Measurements from ENCODE around the genes FNTB, GPHN, PALS1 and EIF2S1.

DNA sequence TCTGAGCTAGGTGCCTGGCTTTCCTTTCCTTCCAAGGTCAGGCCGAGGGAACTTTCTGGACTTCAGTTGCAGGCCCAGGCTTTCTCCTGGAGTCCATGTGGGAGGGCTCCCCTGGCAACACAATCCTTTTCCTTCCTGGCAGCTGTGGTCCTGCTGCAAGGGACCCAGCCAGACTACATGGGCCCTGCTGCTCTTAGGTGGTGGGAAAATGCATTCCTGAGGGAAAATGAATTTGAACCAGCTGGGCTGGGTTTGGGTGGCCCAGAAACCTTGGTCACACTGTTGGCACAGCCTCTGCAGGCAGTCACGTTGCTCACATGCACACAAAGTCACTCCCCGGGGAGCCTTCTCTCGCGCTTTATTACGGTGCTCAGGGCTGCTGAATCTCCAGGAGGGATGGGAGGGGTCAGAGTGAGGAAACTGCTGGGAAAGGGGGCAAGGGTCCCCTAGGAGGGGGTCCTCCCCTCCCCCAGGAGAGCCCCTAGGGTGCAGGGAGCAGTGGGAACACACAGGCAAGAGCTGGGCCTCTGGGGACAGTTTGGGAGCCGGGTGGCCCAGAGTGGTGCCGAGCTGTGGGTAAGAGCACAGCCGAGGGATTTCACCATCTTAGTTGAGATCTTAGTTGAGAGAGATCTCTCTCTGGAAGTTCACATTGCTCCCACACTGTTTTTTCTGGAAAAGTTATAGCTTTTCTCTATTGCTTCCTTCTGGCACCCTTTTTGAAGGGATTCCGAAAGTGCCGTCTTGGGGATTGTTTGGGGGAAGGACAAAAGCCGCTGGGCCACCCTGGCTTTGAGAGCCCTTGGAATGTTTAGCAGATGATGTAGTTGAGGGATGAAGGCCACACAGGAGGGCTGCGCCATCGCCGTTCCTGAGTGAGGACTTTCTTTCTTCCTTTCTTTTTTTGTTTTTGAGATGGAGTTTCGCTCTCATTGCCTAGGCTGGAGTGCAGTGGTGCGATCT is 17.4 kb downstream of the PLEKHG3 start:
- PRO-cap, 2 experiments: no peak in any of the 2 experiments

GRCh38 chr14:64748538-64749297 is 44.5 kb downstream of the PLEKHG3 start:
- PRO-cap, 2 experiments: no peak in any of the 2 experiments

- PRO-cap, 2 experiments: no peak in any of the 2 experiments
Observed at GRCh38 chr14:64763541-64764081, 59.4 kb downstream of the PLEKHG3 start.

GRCh38 chr14:64941964-64942340 is 593 bp downstream of the GPX2 start:
- PRO-cap, 2 experiments: no peak in any of the 2 experiments

- PRO-cap, 2 experiments: peak in 2 of 2 experiments; most common plus-strand start chr14:64986912 (in 2); most common minus-strand start chr14:64987135 (in 1)
Observed at GRCh38 chr14:64986574-64987754, at the start of gene FNTB. TSS of gene FNTB (plus strand) at chr14:64986895.

DNA sequence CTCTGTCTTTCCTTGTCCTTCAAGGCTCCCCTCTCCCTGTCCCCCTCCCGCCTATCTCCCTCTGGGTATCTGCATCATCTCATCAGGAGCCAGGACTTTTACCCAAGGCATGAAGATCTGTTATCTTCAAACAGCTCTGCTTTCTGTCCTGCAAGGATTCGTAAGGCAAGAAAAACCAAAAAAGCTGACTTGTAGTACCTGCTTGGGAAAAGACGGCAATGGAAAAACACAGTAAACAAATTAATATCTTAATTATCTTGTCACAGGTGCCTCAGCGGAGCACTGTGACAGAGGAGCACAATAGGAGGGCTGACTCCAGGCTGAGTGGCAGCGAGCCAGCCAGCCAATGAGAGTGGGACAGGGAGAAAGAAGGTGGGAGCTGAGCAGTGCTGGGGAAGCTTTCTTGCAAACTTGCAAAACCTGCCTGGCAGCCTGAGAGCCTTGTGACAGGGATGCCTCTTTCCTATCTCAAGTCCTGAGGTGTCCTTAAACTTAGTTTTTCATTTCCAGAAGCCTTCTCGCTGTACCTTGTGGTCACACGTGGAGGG is 153.1 kb upstream of the MAX start:
- PRO-cap, 2 experiments: peak in 2 of 2 experiments; most common plus-strand start position 416 of the sequence (in 2); most common minus-strand start position 326 of the sequence (in 1)

GRCh38 chr14:65898795-65899030 is 486.2 kb downstream of the FUT8 start:
- PRO-cap, 2 experiments: no peak in any of the 2 experiments

- PRO-cap, 2 experiments: no peak in any of the 2 experiments
Observed at GRCh38 chr14:66425576-66425934, 60.6 kb upstream of the CCDC196 start.

- PRO-cap, 2 experiments: no peak in any of the 2 experiments
Observed at GRCh38 chr14:66495134-66495516, 9.0 kb downstream of the CCDC196 start.

GRCh38 chr14:66507733-66508662 is at the start of gene GPHN:
TSS of gene GPHN (plus strand) at chr14:66508147.
- PRO-cap, 2 experiments: peak in 2 of 2 experiments; most common plus-strand start chr14:66508158 (in 2); most common minus-strand start chr14:66507835 (in 1)

GRCh38 chr14:67240904-67241626 is at the start of gene PALS1:
TSS of gene PALS1 (plus strand) at chr14:67241435.
- PRO-cap, 2 experiments: peak in 2 of 2 experiments; most common plus-strand start chr14:67241331 (in 1); most common minus-strand start chr14:67241113 (in 1)

- PRO-cap, 2 experiments: no peak in any of the 2 experiments
Observed at GRCh38 chr14:67278950-67279624, 37.9 kb downstream of the PALS1 start.

- PRO-cap, 2 experiments: peak in 2 of 2 experiments; most common plus-strand start chr14:67360358 (in 2); most common minus-strand start chr14:67360265 (in 1)
Observed at GRCh38 chr14:67360136-67360643, at the start of gene EIF2S1. TSS of gene EIF2S1 (plus strand) at chr14:67360328.

DNA sequence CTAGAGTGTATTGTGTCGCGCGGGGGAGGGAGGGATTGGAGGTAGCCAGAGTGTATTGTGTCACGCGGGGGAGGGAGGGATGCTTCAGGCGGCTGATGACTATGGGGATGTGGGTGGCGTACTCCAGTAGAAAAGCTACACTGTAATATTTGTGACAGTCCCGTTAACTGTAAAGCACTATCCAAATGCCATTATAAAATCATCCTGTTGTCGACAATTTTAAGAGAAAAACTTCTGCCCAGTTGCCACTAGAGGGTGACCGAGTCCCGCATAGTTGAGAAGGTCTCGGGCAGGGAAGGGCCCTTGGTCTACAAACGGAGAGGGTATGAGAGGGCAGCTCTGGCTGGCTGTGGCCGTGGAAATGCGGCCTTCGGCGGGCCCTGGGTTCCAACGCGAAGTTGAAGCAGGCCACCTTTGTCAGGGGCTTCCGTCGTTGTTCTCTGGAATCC is 15.1 kb upstream of the PLEK2 start:
- PRO-cap, 2 experiments: peak in 1 of 2 experiments; most common plus-strand start position 306 of the sequence (in 1)

DNA sequence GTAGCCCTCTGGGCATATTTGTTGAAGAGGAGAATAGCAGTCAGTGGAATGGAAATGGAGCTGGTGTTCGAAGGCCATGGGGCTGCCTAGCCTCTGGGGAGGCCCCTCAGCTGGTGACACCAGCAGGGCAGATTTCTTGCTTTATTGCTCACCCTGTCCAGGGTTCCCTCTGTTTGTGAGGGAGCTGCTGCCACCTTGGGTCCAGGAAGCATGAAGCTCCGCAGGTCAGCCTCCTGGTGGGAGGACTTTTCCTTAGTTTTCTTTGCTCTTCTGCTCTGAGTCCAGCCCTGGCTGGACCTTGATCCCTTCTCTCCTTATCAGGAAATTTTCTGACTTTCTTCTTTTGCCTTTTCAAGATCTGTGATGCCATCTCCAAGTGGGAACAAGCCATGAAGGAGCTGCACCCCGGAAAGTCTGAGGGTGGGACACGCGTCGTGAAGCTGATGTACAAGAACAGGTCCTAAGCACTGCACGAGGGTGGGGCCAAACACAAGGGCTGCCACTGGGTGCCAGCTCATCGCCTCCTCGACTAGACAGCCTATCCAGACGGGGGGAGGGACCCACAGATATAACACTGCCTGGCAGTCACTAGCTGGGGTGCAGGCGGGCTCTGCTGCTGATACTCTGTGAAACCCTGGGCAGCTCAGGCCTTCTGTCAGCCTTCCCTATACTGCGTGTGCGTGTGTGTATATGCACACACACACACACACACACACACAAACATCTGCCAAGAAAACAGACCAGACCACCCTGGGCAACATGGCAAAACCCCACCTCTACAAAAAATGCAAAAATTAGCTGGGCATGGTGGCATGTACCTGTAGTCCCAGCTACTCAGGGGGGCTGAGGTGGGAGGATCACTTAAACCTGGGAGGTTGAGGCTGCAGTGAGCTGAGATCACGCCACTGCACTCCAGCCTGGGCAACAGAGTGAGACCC is 19.2 kb downstream of the PIGH start:
- PRO-cap, 2 experiments: no peak in any of the 2 experiments

- PRO-cap, 2 experiments: no peak in any of the 2 experiments
Observed at GRCh38 chr14:67622628-67623560, 3.2 kb downstream of the ARG2 start.

DNA sequence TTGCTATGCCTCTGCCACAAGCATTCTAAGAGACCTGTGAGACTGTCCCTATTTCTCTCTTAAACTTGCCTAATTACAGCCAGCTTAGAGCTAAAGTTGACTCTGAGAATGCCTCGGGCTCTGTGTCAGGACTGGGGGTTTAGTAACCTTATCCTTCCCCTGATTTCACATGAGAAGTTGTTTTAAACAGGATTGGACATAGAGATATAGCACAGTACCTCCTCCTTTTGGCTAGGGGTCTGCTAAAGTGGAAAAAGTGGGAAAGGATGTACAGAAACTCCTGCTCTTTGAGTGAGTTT is 121.9 kb downstream of the RAD51B start:
- PRO-cap, 2 experiments: no peak in any of the 2 experiments

DNA sequence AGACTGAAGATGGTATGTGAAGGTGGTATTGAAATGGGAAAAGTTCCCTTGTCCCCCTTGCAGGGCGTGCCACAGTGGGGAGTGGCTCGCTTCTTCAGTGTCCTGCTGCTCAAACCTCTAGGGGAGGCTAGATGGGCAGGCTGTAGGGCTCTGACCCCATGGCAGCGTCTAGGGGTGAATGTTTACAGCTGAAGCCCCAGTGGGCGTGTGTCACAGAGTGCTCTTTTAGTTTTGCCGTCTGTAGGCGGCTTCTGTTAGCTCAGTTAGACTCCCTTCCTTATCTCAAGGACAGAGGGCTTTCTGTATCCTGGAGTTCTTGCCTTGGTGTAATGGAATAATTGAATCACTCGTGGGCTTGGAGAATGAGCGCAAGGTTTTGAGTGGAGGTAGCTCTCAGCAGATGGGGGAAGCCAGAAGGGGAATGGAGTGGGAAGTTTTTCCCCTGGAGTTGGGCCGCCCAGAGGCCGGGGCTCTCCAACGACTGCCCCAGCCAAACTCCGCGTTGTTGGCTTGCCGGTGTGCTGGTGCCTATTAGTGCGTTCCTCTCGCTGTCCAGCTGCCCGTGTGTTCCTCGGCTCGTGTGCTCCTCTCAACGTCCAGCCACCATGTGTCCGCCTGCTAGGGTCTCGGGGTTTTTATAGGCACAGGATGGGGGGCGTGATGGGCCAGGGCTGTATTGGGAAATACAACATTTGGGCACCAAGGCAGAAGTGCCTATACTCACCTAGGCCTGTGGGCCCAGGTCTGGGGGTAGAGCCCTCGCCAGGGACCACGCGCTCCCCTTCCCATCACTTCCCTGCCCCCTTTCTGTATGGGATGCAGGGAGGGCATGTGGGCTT is 266.4 kb downstream of the RAD51B start:
- PRO-cap, 2 experiments: no peak in any of the 2 experiments

DNA sequence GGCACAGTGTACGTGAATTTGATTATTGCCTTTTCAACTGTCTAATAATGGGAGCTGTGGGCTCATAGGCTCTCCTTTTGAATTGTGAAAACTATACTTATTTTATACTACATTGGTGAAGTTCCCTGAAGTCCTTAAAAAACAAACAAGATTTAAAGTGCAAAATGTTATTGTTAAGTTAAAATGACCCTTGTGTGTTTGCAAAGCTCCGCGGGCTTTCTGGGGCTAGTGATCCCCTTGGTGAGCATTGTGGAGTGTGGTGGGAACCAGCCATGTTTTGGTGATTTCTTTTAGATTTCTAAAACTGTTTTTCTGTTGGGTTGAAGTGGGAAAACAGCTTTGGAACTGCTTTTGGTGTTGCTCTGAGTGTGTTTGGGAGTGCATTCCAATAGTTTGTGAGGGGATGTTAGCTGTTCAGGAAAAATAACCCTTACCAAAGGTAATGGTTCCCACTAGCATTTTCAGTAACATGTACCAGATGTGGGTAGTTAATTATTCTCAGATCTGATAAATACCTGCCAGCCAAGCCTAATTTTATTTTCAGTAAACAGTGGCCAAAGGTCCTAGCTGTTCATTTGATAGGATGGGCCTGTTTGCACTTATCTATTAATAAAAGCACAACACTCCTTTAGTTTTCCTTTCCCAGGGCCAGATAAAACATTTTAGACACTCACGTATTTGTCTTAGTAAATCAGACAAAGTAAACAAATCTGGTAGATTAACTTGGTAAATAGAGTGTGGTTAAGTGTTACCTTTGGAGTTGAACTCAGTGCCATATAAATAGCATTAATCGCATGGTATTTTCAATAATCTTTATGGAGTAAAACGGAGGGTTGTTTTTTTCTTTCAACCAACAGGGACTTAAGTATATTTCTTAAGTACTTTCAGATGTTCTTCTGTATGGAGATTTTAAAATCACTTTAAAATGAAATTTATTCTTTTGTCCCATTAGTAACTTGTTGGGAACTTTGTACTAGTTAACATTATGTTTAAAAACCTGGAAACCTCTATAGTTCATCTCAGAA is 345.1 kb downstream of the RAD51B start:
- PRO-cap, 2 experiments: no peak in any of the 2 experiments

DNA sequence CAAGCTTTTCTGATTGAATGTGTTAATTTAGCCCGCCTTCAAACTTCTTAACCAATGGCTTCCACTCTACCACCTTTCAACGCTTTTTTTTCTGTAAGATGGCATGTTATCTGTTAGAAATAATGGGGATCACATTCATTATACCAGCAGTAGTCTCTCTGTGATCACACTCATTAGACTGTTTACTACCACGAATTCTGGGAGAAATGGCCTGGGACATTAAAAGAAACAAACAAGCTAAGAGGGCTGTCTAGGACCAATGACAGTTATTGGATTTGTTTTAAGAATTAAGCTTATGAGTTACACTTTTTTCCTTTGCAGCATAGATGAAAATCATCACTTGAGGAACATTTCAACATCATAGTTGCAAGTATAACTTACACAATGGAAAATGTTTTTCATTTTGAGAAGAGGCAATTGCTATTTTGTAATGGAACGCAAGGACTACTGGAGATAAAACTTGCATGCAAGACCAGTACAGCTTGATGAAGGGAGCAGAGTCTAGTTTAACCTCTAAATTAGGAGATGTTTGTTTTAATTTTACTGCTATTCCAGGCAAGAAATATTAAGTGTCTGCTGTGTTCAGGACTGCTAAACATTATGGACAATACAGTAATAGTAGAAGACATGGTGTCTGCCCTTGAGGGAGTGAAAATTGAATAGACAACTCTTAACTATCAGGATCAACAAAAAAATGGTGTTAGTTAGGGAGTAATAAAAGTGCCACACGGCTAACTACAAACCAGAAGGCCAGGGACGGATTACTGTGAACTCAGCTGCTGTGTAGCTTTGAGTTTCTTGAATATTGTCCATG is 374.4 kb downstream of the RAD51B start:
- PRO-cap, 2 experiments: no peak in any of the 2 experiments